Psoas muscle (tissue), 2 donors: ENCODE results near the genes SYVN1 and SPDYC.

GRCh38 chr11:64553811-64554359, 1.9 kb upstream of the SLC22A11 start:
- PRO-cap, 2 experiments: no peak in any of the 2 experiments

- PRO-cap, 2 experiments: no peak in any of the 2 experiments
These were observed 7.6 kb upstream of the SLC22A12 start for GRCh38 chr11:64583179-64584112.

DNA sequence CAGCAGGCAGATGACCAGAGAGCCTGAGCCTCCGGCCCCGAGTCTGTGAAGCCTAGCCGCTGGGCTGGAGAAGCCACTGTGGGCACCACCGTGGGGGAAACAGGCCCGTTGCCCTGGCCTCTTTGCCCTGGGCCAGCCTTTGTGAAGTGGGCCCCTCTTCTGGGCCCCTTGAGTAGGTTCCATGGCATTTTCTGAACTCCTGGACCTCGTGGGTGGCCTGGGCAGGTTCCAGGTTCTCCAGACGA, 278 bp downstream of the SLC22A12 start:
- PRO-cap, 2 experiments: no peak in any of the 2 experiments

- PRO-cap, 2 experiments: no peak in any of the 2 experiments
These were observed 29.5 kb downstream of the SLC22A12 start for GRCh38 chr11:64620276-64621221.

DNA sequence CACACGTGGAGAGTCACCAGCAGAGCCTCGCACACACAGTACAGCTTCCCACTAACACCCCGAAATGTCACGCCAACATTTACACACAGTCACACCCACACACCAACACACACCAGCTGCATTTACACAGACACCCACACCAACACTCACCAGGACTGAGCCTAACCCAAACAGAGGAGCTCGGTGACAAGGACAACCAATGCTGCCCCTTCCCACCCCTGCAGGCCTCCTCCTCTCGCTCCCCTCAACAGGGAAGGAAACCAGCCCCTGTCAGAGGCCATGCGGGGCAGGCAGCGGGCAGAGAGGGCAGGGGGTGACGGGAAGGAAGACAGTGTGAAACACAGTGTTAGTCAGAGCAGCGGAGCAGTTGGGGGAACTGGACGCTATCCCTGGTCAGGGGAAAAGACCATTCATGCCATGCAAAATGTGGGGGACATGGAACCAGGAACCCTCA, 47.1 kb downstream of the NRXN2 start:
- PRO-cap, 2 experiments: no peak in any of the 2 experiments

DNA sequence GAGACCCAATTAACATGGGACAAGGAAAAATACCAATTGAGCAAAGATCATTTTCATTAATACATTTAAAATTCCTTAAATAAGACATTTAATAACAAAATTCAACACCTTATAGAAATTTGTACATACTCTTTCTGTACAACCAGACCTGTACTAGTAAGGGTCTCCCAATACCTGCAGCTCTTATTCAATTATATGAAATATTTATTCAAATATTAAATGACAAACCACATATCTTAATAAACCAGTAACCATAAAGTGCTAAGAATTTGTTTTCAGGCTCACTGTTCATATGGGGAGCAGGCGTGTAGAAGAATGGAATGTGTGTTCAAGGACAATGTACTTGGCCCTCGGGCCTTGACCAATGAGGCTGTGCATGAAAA, 4.4 kb downstream of the SF1 start:
- PRO-cap, 2 experiments: no peak in any of the 2 experiments

DNA sequence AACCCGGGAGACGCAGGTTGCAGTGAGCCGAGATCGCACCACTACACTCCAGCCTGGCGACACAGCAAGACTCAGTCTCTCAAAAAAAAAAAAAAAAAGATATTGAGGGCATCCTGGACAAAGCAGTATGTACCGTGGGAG, 3.6 kb downstream of the SF1 start:
- PRO-cap, 2 experiments: no peak in any of the 2 experiments

GRCh38 chr11:64777287-64778253, 772 bp downstream of the SF1 start:
- PRO-cap, 2 experiments: peak in 2 of 2 experiments; most common plus-strand start chr11:64777827 (in 2); most common minus-strand start chr11:64777695 (in 2)

DNA sequence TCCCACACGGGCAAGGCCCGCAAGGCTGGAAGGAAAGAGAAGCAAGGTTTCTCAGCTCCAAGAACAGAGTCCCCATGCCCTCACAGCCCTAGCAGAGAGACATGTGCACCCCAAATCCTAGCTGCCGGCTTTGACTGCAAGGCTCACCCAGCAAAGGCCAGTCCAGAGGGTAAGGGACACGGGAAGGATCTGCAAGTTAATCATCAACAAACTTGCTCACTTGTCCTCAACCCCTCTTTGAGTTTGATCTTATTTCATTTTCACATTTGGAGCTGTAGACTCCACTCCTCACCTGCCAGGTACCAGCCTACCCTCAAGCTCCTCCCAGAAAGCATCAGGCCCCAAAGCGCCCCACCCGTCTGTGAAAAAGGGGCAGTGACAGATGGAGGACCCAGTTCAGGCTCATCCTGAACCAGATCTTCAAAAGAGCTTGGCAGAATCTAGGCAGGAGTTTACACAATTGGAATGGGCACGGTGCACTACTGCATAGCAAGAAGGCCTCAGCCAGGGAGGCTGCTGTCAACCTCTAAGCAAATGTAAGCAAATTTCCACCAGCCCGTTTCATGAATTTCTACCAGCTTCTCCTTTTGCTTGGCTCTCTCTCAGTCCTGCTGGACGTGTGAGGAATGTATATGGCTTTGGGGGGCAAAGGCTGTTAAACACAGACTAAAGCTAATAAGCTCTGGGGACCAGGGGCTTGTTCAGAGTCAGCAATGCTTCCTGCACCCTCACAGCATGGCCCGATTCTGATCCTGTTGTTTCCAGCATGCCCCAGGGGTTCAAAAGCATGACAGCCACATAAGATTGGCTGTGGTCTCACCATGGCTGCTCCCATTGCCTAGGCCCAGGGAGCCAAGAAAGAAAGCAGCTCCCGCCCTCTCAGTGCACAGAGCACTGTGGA, 5.4 kb downstream of the EHD1 start:
- PRO-cap, 2 experiments: no peak in any of the 2 experiments

DNA sequence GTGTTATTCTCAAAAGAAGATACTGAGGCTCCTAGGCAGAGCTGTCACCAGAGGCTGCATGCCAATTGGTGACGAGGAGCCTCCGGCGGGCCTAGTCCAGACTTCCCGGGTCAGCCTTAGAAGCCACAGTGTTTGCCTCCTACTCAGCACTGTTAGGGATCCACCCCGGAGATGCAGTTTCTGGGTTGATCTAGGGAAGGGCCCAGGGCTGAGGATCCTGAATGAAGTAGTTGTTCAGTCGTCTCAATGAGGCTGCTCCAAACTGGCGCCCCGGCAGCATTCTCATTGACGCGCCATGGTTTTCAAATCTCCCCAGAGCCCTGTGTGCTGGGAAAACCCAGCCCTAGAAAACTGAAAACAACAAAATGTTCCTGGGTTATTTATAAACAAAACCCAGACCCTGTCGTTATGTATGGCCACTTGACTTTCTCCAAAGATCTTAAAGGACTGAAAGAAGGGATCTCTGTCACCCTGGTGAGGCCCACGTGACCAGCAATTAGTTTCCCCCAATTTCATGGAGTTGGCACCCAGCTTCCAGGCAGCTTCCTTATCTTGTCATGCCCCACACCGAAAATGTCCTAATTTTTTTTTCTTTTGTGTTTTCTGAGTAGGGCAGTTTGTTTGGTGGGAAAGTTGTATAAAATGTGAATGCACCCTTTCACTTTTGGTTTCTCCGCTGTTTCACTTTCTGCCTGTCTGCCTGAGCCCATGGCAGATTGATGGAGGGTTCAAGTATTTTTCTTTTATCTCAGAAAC, 2.0 kb upstream of the EHD1 start:
- PRO-cap, 2 experiments: no peak in any of the 2 experiments

- PRO-cap, 2 experiments: no peak in any of the 2 experiments
These were observed 14.7 kb upstream of the EHD1 start for GRCh38 chr11:64892966-64893738.

DNA sequence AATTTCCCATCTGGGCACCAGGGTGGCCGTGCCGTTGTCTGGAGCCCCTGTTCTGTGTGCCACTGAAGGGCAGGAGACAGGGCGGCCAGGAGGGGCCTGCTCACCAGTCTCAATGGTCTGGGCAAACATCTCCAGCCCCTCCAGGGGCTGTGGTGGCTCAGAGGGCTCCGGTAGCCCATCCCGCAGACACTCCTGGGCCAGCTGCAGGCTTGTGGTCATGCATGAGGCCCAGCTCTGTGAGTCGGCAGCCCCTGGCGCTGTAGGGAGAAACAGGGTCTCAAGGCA, 3.1 kb downstream of the ATG2A start:
- PRO-cap, 2 experiments: no peak in any of the 2 experiments

GRCh38 chr11:64996471-64996692, 389 bp downstream of the BATF2 start:
- PRO-cap, 2 experiments: no peak in any of the 2 experiments

GRCh38 chr11:65110111-65110975, 1.3 kb upstream of the TM7SF2 start:
- PRO-cap, 2 experiments: no peak in any of the 2 experiments

DNA sequence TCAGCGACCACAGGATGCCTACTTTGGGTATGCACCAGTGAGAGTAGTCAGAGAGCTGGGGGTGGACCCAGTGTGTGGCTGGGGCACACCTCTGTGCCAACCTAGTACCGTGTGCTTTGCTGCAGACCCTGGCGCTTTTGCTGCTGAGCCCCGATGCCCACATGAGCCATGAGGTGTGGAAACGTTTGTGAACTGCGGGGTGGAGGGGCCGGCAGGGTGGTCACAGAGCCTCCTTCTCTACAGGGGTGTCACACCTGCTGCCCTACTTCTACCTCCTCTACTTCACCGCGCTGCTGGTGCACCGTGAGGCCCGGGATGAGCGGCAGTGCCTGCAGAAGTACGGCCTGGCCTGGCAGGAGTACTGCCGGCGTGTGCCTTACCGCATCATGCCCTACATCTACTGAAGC, 1.8 kb downstream of the ZNHIT2 start:
- PRO-cap, 2 experiments: no peak in any of the 2 experiments

GRCh38 chr11:65126363-65127185, 4.5 kb downstream of the MRPL49 start:
- PRO-cap, 2 experiments: no peak in any of the 2 experiments

- PRO-cap, 2 experiments: no peak in any of the 2 experiments
These were observed 5.4 kb downstream of the MRPL49 start for GRCh38 chr11:65127186-65128186.

DNA sequence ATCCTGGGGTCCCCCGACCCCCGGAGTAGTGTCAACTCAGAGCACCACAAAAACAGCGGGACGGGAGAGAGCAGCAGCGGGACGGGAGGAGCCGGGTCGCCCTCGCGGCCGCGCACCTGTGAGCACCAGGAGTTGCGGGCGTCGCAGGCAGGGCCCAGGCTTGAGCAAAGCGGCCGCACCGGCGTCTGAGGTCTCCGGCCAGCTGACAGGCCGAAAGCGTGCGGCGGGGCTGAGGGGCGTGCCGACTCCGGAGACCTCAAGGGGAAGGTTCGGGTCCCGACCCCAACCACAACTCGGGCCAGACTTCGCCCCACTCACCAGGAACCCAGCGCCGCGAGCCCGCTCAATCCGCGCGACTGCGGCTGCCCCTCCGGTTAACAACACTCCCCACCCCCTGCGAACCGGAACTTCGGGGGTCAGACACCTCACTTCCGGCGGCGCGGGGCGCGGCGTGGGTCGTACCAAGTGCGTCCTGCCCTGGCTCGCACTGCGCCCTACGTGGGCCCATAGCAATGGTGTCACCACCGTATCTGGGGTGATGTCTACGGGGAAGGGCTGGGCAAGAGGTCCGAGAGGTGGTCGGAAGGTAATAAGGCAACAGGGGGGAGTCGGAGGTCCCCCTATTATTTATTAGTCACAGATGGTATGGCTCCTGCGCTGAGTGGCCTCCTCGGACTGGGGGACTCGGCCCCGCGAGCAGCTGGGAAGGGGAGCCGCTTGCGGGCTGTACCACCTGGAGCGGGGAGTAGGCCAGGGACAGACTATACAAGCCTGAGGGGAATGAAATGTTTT, at the start of gene SYVN1:
SYVN1 (minus strand) TSS at position 382 of the 792 bp plus-strand sequence.
- PRO-cap, 2 experiments: peak in 2 of 2 experiments; most common plus-strand start position 428 of the sequence (in 2); most common minus-strand start position 677 of the sequence (in 2)

- PRO-cap, 2 experiments: no peak in any of the 2 experiments
These were observed at the start of gene SPDYC for GRCh38 chr11:65169984-65170475. Gene SPDYC (plus strand): TSS chr11:65170233.

- PRO-cap, 2 experiments: no peak in any of the 2 experiments
These were observed 17.5 kb upstream of the CDC42EP2 start for GRCh38 chr11:65297191-65297569.